ENCODE results near the genes DOLPP1 and C9orf50.

DNA sequence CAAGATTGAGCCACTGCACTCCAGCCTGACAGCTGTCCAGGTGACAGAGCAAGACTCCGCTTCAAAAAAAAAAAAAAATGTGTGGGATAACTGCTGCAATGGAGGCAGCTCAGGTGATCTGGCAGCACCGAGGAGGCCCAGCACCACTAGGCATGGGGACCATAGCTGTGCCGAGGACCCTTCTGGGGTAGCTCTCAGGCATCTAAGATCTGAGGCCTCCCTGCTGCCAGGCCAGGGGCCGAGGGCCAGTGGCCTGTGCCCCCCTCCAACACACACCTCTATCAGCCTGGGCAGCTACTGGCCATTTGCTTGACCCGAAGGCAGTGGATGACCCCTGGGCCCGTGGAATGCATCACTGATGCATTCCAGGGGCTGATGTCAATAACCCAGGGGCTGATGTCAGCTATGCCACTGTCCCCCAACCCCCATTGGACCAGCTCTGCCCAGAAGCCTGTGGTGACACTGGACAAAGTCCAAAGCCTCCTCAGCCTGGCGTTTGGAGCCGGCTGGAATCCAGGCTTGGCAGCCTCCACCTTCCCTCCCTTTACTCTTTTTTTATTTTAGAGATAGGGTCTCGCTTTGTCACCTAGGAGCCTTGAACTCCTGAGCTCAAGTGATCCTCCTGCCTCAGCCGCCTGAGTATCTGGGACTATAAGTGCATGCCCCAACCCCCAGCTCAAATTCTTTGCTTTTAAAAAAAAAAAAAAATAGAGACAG, 6.0 kb downstream of the KYAT1 start:
- PRO-cap = no peak

GRCh38 chr9:128881561-128881785, 277 bp downstream of the KYAT1 start:
- PRO-cap = no peak

DNA sequence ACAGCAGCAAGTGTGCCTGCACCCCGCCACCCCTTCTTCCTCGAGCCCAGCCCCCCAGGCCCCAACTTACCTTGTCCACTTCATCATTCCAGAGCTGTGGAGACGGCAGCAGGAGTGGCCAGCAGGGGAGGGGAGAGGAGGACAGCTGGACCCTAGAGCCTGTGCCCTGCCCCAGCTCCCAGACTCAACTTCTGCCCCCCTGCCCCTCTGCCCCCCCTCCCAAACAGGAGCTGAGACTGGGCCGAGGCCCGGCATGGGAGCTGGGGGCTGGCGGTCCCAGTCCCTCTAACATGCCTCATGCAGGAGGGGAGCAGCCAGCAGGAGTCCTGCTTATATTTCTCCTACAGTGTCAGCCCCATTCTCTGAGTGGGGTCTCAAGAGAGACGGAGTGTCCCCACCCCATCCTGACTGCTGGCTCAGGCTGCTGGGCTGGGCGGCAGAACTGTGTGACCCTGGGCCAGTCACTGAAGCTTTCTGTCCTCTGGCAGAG, 17.5 kb downstream of the SH3GLB2 start:
- PRO-cap = no peak

- PRO-cap = no peak
Observed at GRCh38 chr9:129014525-129015052, 13.5 kb downstream of the SH3GLB2 start.

GRCh38 chr9:129080551-129081757, at the start of gene DOLPP1:
Gene DOLPP1 (plus strand): TSS chr9:129081111.
- PRO-cap = unidirectional peak, plus-strand start at chr9:129081111

DNA sequence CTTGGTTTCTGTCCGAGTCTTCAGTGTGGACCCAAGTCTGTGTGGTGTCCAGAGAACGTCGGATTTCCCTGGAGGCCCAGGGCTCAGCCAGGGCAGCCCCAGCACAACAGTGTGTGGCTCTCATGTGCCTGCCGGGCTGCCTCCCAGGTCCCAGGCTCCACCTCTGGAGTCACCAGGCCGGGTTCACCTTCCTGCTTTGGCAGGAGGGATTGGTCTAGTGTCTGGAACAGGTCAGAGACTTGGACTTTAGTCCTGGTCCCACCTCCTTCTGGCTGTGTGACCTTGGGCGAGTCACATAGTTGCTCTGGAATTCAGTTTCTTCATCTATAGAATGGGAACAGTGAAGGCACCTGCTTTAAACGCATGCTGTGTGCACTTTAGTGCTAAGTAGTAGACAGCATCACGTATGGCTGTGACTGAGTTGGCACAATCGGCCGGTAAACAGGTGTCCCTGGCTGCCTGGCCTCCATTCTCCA, 3.2 kb downstream of the DOLPP1 start:
- PRO-cap = no peak

DNA sequence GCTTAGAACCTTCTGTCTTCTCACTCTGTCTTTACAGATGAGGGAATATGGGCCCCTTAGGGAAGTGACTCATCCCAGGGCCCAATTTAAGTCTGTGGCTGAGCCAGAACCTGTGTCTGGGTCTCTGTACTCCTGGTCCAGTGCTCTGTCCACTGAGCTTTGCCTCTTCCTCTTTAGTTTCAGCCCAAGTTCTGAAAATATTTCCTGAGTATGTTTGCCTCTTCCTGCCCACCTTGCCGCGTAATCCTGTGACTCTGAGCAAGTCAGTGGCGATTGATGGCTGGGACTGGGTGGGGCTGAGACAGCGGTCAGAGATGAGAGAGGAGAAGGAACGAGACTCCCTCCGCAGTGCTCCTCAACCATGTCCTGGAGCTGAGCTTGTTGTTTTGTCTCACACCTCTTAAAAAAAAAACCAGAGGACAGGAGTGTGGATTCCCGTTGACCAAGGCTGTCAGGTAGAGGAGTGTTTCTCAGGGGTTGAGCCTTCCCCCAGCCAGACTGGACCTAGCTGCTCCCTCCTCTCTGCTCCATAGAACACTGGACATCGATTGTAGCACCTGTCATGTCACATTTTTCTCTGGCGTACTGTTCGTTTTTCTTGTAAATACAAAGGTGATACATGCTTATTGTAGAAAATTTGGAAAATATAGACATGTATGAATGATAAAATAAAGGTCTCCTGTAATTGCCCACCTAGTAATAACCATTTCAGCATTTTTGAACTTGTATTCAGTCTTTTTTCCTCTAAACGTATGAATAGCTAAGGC, 7.6 kb downstream of the IER5L start:
- PRO-cap = no peak

GRCh38 chr9:129198171-129199332, 20.5 kb upstream of the IER5L start:
- PRO-cap = no peak

- PRO-cap = no peak
Observed at GRCh38 chr9:129202634-129203110, 24.6 kb upstream of the IER5L start.

- PRO-cap = no peak
Observed at GRCh38 chr9:129278352-129279124, 100.5 kb upstream of the IER5L start.

DNA sequence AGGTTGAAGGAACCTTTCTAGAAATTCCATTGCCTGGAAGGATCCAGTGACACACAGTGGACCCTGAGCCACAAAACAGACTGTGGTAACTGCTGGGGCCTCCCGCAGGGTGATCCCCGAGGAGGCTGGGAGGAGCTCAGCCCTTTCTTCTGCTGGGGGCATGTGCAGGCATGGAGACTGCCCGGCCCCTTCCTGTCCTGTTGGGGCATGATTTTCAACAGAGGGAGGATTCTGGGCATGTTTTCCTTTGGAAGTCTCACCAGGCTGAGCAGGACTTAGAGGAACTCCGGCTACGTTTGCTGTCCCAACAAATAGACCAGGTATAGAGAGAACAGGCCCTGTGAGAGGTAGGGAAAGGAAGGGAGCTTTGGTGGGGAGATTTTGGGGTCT, 154.1 kb upstream of the IER5L start:
- PRO-cap = no peak

- PRO-cap = no peak
Observed at GRCh38 chr9:129483980-129484406, 136.9 kb downstream of the C9orf50 start.

DNA sequence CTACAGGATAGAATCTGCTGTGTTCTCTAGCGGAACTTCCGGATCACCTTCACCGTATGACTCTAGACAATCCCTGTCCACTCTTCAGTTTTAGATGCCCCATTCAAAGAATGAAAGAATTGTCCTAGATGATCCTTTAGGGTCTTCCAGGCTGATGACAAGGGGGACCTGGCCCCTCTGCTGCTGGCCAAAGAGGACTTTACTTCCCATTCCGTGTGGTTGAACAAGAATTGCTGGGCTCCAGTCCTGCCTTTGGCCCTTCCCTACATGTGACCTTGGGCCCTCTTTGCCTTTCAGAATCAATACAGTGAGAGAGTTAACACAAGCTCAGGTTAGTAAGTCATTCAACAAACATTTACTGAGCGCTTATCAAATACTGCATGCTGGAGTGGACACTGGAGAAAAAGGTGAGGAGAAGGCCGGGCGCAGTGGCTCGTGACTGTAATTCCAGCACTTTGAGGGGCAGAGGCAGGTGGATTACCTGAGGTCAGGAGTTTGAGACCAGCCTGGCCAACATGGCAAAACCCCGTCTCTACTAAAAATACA, 113.1 kb downstream of the C9orf50 start:
- PRO-cap = no peak

GRCh38 chr9:129569611-129570191, 51.2 kb downstream of the C9orf50 start:
- PRO-cap = no peak

- PRO-cap = no peak
Observed at GRCh38 chr9:129580123-129580706, 40.7 kb downstream of the C9orf50 start.

- PRO-cap = no peak
Observed at GRCh38 chr9:129621034-129621370, at the start of gene C9orf50. Gene C9orf50 (minus strand): TSS chr9:129621101.

DNA sequence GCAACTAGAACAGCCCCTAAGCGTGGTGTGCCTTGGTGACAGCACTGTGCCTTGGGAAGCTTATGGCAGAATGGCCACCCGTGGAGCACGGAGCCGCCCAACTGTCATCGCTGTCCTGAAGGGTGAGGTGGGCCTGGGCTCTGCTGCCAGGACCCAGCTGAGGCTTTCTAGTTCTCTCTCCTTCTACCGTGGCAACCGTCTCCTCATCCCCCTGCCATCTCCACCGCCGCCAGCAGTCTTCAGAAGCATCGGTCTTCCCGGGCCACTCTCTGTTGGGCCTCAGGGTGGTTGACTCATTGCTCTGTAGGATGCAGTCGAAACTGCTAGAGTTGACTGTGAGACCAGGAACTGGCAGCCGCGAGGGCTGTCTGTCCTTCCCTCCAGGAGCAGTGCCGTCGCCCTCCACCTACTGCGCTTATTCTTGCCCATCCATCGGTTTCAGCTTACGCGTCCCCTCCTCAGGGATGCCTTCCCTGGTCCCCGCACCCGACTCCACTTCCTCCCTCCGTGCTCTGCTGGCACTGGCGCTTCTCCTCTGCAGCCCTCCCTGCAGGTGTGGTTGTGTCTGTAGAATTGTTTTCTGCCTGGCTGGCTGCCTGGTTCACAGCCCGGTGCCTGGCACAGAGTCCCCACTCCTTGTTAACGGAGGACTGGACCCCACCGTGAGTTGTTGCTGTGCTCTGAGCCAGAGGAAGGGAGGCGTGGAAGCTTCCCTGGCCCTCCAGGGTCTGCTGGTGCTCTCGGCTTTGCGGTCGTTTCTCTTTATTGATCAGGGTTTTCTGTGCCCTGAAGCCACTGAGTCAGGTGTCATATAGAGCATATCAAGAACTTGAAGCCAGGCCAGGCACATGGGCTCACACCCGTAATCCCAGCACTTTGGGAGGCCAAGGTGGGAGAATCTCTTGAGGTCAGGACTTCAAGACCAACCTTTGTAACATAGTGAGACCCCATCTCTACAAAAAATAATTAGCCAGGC, 5.7 kb downstream of the NTMT1 start:
- PRO-cap = no peak

- PRO-cap = no peak
Observed at GRCh38 chr9:129637349-129638452, 4.2 kb downstream of the ASB6 start.

DNA sequence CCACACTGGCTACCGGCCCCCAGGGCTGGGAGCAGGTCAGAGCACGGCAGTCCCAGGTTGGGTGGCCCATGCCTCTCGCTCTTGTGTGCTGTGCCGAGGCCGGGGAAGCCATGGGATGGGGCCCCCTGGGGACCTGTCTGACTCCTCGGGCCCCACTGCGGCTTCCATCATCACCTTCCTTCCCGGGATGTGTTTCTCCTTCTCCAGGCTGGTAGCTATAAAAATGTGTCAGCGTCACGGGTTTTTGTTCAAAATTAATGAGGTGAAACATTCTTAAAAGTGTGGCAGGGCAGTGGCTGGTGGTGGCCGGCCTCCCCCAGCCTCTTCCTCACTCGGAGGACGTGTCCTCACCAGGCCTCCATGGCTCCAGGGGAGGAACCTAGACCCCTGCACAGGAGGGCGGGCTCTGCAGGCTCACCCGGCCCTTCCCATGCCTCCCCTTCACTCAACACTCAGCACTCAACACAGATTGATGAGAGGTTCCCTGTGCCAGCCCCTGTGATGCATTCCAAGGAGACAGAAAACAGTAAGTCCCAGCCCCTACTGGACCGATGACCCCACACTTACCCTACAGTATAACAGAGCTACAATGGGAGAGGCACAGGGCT, 43.3 kb downstream of the PTGES start:
- PRO-cap = no peak

GRCh38 chr9:129714452-129714953, 38.3 kb downstream of the PTGES start:
- PRO-cap = no peak

All from neutrophil (primary cell).